Metastatic Pancreatic Carcinoma in the Ovary (tissue), 1 donor: ENCODE results near the genes CHD5, ESPN and NOL9.

DNA sequence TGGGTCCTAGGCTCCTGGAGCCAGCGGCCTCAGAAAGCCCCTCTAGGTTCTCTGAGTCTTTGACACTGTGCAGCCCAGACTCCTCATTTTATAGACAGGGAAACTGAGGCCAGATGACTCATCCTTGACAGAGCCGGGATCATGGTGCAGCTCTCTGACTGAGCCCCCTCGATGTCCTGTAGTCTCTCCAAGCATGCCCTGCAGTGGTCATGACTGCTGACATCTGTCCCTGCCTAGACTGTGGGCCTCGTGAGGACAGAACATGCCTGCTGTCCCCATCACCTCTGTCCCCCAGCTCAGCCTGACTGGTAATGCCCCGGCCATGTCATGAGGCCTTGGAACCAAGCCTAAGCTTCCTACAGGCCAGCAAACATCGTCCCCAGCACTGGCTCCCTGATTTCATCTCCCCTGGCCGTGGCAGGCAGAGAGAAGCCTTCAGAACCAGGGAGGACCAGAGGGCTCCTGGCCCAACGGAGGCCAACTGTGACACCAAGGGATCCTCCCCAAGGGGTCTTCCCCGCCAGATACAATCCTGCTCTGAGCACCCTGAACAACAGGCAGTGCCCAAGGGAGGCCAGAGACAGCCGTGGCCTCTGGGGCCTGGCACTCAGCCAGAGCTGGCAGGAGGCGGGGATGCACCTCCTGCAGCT lies 9.7 kb upstream of the NPHP4 start:
- PRO-cap = no peak

DNA sequence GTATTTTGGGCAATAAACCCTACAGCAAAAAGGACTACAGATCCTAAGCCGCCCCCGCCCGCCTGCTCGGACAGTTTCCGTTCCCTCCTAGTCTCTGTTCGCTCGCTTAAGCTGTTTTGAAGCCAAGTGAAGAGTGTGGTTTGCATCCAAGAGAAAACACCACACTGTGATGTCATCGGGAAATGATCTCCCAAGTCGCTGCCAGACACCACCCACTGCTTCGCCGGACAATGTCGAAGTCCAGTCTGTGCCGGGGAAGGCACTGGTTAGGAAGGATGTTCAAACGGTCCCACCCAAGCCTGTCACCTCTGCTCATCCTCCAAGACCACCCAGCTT lies 52.8 kb downstream of the KCNAB2 start:
- PRO-cap = no peak

DNA sequence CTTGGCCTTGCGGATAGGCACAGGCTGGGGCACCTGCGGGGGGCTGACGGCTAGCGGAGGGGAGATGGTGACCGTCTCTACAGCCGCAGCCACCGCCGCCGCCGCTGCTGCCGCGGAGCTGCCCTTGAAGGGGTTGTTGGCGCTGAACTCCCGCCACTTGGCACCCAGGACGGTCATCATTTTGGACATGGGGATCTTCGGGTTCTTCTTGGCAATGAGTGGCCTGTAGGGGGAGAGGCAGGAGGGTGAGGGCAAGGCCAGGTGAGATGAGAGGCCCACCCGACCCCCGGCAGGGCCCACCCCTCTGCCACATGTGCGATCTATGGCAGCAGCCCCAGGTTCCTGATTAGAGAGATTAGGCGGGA lies 25.5 kb downstream of the CHD5 start:
- PRO-cap = no peak

GRCh38 chr1:6179460-6180784 lies at the start of gene CHD5:
Gene CHD5, minus strand, starts transcription at chr1:6180321.
- PRO-cap = no peak

- PRO-cap = no peak
Observed at GRCh38 chr1:6423289-6424114, 1.1 kb upstream of the ESPN start.

DNA sequence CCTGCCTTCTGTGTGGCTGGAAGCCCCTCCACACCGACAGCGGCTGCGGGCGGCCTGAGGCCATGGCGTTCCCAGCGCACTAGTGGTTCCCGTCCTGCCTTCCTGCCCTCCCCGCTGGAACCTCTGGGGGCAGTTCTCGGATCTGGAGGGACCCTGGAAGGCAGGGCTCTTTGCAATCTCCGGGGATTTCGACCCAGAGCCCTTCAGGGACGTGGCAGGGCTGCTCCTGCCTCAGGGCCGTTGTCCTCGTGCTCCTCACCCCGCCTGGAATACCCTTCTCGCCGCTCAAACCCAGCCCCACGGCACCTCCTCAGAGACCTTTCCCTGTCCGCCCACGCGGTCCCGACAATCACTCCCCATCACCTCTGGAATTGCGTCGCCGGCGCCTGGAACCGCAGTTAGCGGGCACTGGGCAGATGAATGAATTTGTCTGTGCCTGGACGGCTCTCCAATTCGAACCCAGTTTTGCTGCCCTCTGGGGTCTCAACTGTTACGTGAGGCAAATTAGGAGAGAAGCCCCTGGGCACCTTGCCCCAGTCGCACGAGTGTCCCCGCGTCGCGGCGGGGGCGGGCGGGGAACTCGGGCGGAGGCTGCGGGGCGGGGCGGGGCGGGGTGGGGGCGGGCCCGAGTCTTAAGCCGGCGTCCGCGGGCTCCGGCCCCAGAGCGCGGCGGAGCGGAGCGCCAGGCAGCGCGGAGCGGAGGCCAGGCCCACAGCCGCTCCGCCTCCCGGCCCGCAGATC lies at the start of gene ESPN:
ESPN (plus strand) TSS at position 662 of the 741 bp plus-strand sequence.
- PRO-cap = unidirectional peak, plus-strand start at position 662 of the sequence

DNA sequence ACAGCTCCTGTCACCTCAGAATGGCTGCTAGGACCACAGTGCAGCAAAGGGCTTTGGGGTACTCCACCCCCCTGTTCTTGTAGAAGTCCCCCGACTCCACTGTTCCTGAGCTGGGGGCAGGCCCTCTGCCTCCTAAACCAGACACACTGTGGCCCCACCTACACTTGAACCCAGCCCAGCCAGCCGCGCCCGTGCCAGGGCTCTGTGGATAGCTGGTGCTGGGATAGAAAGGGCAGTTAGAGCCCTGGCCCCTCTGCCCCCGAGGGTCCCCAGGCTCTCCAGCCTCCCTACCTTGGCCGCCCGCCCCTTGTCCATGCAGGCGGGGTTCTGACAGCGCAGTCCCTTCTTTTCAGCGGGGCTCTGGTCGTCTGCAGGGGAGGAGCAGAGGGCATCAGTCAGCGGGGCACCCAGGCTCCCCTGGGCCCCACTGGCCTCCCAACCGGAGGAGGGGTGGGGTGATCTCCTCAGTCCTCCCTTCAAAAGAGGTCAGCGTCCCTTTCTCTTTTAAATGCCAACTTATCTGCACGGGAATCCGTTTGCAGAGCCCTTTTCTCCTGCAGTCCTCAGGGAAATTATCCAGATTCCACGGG lies 4.8 kb upstream of the PLEKHG5 start:
- PRO-cap = no peak

DNA sequence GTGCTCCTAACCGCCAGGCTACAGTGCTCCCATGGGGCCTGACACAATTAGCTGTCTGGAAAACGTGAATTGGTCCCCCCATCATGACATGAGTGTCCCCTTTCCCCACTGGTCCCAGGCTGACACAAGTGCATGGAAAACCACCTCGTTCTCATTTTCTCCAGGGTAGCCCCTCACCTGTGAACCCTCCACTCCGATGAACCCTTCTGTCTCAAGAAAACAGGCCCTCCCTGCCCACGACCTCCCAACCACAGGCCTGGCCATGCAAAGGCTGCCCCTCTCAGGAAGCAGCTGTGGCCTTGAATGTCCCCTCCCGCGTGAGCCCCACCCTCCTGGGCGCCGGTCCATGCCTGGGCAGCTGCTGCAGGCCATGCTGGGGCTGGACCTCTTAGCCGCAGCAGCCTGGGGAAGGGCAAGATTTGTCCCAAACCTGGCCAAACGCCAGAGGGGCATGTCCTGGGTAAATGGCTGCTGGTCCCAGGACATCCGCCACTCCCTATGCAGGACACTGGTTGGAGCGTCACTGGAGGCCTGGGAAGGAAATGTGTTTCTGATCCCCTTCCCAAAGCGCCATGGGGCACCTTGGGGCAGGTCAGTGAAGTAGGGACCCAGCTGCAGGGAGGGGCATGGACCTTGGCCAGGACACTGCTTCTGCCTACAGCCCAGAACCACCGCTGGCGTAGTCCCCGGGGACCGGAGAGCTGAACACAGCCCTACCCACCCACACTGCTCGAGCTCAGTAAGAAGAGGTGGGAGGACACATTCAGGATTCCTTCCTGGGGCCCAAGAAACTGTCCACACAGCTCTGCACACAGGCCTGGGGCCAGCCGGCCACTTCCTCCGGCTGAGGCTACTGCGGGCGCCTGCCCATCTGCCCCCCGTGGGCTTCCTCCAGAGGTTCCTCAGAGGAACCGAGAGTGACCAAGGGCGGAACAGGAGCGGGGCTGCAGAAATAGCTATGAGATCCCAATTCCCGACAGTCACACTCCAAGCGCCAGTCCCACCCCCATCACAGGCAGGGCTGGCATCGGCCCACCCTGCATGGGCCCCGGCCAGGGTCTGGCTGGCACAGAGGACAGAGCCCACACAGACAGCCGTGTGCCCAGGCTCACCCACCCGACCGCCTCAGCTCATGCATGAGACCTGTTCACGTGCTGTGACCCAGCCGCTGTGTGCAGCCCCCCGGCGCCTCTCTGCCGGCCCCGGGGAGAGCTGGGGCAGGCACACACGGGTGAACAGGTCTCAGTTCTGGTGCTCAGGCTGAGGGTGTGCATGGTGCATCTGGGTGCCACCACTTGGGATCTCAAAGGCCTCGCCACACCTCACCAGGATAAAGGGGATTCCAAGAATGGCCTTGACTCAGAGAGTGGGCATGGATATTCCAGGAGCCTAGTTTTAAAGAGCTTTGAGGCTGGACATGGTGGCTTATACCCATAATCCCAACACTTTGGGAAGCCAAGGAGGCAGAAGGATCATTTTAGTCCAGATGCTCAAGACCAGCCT lies 10.8 kb upstream of the PLEKHG5 start:
- PRO-cap = no peak

GRCh38 chr1:6523679-6524798 lies 30.3 kb downstream of the NOL9 start:
- PRO-cap = no peak

GRCh38 chr1:6526215-6527012 lies 27.9 kb downstream of the NOL9 start:
- PRO-cap = no peak

DNA sequence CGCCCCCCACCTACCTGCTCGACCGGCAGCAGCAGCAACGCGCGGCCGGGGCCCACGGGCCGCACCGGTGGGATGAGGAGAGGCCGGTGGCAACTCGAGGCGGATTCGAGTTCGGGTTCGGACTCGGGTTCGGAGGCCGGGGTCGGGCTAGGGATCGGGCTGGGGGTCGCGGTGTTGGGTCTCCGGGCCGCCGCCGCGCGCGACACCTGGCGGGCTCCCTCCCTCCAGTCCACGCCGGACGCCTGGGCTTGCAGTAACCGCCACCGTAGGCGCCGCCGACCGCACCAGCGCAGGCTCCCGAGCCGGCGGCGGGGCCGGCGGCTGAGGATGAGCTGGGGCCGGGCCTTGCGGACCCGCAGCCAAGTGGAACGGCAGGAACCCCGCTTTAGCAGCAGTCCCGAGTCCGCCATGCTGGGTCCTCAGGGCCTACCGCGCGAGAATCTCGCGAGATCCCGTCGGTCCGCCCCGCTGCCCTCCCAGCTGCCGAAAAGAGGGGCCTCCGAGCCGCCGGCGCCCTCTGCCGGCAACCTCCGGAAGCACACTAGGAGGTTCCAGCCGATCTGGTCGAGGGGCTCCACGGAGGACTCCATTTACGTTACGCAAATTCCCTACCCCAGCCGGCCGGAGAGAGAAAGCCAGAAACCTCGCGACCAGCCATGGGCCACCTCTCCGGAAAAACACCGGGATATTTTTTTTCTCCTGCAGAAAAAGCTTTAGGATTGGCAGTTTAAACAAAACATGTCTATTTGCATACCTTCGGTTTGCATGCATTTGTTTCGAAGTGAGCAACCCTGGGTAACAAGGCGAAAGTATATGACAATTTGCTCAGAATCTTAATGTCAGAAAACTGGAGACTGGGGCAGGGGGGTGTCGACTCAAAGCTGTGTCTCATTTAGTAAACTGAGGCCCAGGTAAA lies at the start of gene NOL9:
NOL9 (minus strand) TSS at position 421 of the 916 bp plus-strand sequence.
- PRO-cap = unidirectional peak, minus-strand start at position 421 of the sequence; unidirectional peak, minus-strand start at position 444 of the sequence

DNA sequence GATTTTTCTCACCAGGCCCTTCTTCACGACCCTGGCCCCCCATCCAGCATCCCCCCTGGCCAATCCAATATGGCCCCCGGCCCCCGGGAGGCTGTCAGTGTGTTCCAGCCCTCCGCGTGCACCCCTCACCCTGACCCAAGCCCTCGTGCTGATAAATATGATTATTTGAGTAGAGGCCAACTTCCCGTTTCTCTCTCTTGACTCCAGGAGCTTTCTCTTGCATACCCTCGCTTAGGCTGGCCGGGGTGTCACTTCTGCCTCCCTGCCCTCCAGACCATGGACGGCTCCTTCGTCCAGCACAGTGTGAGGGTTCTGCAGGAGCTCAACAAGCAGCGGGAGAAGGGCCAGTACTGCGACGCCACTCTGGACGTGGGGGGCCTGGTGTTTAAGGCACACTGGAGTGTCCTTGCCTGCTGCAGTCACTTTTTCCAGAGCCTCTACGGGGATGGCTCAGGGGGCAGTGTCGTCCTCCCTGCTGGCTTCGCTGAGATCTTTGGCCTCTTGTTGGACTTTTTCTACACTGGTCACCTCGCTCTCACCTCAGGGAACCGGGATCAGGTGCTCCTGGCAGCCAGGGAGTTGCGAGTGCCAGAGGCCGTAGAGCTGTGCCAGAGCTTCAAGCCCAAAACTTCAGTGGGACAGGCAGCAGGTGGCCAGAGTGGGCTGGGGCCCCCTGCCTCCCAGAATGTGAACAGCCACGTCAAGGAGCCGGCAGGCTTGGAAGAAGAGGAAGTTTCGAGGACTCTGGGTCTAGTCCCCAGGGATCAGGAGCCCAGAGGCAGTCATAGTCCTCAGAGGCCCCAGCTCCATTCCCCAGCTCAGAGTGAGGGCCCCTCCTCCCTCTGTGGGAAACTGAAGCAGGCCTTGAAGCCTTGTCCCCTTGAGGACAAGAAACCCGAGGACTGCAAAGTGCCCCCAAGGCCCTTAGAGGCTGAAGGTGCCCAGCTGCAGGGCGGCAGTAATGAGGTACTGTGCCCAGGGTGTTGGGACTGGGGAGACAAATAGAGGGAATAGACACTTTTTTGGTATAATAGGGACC lies 859 bp downstream of the ZBTB48 start:
- PRO-cap = no peak

DNA sequence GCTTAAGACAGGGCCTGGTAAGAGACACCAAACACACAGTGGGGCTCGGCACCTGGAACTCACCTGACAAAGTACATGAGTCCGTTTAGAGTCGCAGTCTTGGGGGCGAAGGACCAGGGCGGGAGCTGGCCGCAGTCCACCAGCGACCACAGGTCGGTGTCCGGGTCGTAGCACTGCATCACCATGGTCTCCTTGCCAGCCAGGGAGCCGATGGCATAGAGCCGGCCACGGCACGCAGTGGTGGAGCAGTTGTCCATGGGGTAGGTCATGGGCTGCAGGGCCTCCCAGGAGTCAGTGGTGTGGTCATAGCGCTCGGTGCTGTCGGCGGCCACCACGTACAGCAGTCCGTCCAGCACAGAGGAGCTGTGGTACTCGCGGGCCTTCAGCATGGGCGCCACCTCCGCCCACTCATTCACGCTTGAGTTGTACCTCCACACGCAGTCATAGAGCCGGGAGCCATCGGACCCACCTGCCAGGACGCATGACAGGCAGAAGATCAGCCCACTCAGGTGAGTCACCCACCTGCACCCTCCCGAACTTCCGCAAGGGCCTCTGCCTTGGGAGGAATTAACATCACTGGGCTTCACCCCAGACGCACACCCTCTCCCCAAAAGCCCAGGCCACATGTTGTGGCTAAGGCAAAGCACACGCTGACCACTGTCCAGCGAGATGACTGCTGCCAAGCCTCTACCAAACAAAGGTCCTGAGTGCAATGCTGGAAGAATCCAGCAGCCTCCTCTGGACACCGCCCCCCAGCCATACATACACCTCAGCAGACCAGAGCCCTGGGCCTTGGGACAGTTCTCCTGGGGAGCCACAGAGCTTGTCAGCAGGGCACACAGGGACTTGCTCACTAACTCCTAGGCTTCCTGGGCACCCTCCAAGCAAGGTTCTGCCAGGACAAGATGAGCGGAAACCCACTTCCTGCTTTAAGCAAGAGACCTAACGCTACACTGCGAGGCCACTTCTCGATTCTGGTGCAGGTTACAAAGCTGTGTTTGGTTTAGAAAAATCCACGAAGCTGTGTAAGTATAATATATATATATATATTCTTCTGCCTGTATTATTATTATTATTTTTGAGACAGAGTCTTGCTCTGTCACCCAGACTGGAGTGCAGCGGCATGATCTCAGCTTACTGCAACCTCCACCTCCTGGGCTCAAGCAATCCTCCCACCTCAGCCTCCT lies 3.3 kb downstream of the KLHL21 start:
- PRO-cap = no peak

DNA sequence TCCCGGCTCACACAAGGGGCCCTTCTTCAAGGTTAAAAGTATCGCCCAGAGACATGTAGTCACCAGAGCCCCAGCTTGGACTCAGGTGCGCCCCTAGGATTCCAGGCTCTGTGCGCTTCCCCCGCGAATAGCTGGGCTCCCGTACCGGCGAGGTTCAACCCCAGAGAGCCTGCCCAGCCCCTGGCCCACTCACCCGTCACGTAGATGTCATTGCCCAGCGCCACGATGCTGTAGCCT lies 1.1 kb downstream of the KLHL21 start:
- PRO-cap = no peak

- PRO-cap = no peak
Observed at GRCh38 chr1:6622619-6623826, 1.6 kb upstream of the THAP3 start.

DNA sequence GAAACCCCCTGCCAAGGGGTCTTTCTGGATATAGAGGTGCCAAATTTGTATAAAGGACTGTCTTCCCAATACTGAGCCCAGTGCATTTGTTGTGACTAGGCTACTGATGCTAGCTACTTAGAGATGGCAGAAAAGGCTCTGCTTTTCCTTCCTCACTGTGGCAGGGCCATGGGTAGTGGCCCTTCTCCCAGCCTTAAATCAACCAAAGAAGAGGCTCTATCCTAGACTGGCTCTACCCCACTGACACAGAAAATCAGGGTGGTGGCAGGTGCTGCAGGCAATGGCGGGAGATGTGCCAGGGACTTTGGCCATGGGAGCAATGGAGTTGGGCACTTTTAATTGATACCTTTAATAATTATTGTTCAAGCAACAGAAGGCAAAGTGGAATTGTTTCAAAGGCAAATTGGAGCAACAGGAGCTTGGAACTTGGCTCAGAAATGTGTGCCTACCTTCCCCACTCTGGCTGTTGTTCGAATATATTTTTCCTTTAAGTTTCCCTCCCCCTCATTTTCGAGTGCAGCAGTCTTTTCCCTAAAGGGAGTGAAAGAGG lies 121.1 kb downstream of the CAMTA1 start:
- PRO-cap = no peak

- PRO-cap = no peak
Observed at GRCh38 chr1:6958174-6958949, 173.1 kb downstream of the CAMTA1 start.

GRCh38 chr1:7098234-7098808 lies 313.1 kb downstream of the CAMTA1 start:
- PRO-cap = no peak

GRCh38 chr1:7379245-7380179 lies 391.6 kb upstream of the VAMP3 start:
- PRO-cap = no peak

DNA sequence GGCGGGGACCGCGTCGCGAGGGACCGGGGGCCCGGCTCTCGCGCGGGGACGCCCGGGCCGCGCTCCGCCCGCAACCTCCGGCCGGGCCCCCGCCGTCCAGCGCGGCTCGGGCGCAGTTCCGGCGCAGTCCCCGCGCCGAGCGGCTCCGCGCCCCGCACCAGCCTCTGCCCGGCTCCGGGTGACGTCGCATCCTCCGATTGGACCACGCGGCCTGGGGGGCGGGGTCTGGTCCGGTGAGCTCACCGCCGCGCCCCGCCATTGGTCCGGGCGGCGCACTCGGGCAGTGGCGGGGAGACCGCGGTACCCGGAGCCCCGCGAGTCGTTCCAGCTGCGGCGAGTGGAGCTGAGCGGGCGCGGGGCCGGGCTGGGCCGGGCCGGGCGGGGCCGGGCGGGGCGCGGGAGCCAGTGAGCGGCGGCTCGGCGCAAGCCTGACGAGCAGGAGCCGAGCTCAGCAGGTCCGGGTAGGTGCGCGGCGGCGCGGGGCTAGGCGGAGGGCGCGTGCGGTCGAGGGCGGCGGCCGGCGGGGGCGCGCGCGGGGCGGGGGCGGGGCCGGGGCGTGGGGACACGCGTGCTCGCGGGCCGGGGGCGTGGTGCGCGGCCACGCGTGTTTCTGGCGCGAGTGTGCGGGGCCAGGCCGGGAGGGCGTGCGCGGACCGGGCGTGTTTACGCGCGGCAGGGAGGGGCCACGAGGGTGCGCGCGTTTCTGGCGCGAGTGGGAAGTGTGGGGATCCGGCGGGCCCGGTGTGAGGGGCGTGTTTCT lies 66.5 kb upstream of the VAMP3 start:
- PRO-cap = bidirectional peak, plus-strand start at position 336 of the sequence, minus-strand start at position 120 of the sequence